H7 (cell line): ENCODE measurements around a stretch of chr16.

DNA sequence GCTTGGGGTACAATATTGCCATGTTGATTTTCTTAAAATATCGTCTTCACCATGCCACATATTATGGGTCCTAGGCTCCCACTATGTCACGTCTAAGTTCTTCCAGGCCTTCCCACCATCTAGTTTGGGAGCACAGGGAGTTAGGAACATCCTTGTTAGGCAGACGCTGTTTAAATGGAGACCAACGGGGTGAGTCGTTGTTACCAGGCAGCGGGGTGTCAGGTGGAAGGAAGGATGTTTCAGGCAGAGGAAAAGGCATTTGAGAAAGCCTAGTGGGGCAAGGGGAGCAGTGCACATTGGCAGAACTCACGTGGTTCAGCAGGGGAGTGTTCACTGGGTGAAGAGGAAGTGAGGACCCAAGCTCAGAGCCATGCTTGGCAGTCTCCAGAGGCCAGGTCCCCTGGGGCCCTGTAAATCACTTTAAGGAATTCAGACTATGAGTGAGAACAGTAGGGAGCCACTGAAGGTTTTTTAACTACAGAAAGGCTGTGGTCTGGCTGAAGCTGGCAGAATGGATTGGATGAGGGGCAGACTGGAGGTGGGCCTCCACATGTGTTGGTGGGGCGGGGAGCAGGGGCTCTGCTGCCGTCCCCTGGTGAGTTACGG lies 5.0 kb downstream of the CLEC16A start:
- RAMPAGE, long total RNA = no peak

- RAMPAGE, long total RNA = no peak
Measured at GRCh38 chr16:11063464-11064036, 119.2 kb downstream of the CLEC16A start.

- RAMPAGE, long total RNA = no peak
Measured at GRCh38 chr16:11082397-11082979, 138.1 kb downstream of the CLEC16A start.

DNA sequence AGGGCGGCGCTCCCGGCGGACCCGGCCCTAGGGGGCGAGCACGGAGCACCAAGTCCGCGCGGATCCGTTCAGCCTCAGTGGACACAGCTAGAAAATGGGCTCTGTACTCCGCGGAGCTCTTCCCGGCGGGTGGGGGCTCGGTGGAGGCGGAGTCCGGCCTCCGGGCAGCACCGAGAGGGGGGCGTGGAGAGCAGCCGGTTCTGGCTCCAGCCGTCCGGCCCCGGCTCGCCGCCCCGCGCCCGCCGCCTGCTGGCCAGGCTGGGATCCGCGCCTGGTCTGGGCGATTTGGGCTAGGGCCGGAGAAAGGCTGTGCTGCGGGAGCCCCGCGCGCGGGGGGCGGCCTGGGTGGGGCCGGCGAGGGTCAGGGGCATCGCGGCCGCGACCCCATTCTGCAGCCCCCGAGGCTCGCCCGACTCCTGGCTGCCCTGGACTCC lies 385 bp downstream of the SOCS1 start:
- RAMPAGE, long total RNA = no peak

DNA sequence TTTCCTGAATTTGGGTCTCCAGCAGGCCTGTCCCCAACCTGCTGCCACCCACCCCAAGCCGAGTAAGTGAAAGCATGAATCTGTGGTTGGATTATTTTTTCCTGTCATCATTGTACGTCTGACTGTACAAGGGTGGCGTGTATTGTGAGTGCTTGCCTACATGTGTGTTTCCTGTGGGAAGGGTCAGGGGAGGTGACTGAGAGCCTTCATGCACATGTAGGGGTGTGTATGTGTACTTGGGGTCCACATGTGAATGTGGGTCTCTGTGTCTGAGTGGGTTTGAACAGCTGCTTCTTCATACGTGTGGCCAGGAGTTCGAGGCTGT lies 5.3 kb downstream of the TNP2 start:
- RAMPAGE, long total RNA = no peak

DNA sequence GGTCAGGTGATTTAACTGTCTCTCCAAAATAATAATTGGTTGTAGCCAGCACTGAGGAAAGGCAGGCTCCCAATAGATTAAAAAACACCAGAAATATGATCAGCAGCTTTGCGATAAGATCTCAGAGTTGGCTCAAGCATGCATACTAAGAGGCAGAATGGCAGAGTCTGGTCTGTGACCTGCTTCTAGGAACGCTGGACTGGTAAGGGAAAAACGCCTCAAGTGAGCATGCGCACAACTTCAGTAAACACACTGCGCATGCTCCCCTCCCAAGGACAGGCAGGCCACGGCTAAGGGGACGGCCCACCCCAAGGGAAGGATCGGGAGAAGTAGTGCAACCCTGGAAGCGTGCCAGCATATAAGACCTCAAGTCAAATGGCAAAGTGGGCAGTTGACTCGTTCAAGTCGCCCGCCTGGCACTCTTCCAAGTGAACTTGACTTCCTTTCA lies 22.3 kb upstream of the PRM1 start:
- RAMPAGE, long total RNA = no peak

DNA sequence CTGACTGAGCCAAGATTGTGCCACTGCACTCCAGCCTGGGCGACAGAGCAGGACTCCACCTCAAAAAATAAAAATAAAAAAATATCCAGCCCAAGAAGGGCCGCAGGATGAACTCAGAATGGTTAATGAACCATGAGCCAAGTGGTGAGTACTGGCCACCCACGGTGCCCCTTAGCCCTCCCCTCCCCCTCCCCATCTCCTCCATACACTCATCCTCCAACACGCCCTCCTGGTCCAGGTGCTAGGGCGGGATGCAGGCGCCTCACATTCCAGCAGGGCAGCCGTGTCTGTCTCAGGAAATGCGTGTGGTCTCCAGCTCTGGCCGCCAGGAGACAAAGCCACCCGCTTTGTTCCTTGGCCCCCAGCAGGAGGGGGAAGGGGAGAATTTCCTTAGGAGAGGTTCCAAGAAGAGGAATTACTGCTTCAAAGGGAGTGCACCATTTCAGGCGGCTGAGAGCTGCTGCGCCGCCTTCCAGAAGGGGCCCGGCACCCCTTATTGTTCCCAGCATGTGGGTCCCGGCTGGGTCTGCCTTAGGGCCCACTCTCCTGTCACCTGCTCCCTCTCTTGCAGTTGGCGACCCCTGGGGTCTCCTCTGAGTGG lies 29.8 kb upstream of the RMI2 start:
- RAMPAGE, long total RNA = no peak

DNA sequence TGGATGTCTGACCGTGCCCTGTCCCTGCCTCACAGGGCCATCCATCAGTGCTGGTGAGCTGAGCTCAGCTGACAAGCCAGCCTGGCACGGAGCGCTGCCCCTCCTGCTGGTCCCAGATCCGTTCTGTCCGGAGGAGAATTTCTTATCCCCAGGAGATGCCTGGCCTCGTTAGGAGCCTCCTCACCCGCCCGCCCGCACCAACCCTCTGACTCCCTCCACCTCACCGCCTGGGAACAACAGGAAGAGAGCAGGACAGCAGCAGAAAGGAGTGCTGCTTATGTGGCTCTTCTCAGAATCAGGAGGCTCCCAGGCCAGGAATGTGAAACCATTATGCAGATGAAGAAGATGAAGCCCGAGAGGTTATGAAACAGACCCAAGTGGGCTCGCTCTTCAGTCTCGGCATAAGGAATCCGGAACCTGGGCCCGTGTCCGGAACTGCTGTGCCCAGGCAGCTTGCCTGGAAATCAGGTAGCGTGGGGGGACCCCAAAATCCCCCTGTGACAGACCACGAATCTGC lies 28.8 kb upstream of the RMI2 start:
- RAMPAGE, long total RNA = no peak

DNA sequence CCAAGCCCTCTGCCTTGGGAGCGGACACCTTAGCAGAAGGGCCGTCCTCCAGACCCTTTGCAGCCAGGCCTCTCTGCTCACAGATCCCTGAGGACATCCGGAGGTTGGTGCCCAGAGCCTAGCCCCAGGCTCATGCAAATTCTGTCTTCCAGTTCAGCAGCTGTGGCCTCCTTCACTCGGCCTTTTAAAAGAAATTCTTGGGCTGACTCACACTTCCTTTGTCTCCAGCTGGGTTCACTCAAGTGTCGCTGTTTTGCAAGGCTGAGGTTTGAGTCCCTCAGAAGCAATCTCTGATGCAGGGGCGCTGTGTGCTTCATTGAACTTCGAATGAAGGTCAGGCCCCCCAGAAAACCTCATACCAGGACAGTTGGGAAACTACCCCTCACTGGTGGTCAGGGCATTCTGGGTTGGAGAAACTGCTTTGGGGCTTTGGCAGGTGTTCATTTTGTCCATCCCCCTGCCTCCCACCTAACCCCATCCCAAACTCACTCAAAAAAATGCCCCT lies 16.7 kb upstream of the RMI2 start:
- RAMPAGE, long total RNA = no peak

DNA sequence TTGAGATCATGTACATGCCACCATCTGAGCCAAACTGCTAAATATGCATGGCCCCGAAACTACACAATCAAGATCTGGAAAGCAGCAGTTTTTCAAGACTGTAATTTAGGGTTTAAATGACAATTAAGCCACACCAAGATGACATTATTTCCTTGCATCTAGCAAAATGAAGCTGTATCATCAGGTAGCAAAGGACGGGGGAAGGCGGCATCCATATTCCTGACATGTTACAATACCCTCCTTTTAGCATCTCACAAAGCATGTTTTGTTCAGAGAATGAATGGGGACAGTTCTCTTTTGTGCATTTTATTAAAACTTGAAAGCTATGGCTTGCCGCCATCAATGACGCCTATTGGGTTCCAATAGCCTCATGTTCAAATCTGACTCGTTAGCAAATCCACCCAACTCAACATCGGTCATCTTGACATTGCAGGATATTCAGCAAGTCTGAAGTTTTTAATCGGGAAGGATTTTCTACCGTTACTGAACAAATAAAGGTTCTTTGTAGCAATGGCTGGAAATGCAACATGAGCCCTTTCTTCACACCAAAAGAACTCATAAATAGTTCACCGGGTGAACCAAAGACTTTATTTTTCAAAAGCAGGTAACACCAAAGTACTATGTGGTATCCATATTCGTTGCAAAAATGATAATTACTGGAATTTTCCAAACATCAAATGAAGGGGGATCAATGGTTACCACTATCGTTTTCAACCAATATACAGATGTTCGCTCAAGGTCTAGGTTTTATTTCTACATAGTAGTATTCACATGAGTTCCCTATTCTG lies 20.6 kb upstream of the ENSG00000188897 start:
- RAMPAGE, long total RNA = no peak

- RAMPAGE, long total RNA = no peak
Measured at GRCh38 chr16:11582226-11582883, 4.4 kb downstream of the LITAF start.

DNA sequence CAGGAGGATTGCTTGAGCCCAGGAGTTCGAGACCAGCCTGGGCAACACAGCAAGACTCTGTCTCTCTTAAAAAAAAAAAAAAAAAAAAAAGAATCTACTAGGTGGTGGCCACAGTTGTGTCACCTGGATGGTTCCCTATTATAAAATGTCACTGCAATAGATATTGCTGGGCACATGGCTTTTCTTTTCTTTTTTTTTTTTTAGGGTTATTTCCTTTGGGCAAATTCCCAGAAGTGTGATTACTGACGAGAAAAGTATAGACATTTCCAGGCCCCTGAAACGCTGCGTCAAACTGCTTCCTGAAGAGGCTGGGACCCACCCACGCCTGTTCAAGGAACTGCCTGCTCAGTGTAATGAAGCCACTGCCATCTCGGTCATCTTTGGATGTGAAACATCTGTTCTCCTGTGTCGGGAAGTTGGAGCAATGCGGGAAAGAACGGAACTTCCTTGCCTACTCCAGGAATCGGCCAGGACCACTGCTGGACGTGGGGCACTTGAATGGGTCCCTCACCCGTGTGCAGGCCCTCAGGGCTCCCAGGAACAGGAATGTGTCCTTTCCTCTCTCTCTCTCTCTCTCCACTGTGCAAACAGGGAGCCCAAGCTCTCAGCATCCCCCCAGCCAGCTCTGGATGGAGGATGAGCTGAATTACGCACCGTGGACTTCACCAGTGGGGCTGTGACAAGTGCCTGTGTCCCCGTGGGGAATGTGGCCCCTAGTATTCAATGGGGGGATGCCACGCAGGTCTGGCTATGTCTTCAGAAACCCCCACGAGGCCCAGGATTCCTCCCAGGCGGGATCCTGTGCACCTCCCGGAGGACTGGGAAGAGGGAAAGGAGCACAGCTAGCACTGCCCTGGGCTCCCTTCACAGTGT lies 18.1 kb upstream of the LITAF start:
- RAMPAGE, long total RNA = no peak

GRCh38 chr16:11675390-11676457 lies 7.5 kb downstream of the SNN start:
- RAMPAGE, long total RNA = no peak

DNA sequence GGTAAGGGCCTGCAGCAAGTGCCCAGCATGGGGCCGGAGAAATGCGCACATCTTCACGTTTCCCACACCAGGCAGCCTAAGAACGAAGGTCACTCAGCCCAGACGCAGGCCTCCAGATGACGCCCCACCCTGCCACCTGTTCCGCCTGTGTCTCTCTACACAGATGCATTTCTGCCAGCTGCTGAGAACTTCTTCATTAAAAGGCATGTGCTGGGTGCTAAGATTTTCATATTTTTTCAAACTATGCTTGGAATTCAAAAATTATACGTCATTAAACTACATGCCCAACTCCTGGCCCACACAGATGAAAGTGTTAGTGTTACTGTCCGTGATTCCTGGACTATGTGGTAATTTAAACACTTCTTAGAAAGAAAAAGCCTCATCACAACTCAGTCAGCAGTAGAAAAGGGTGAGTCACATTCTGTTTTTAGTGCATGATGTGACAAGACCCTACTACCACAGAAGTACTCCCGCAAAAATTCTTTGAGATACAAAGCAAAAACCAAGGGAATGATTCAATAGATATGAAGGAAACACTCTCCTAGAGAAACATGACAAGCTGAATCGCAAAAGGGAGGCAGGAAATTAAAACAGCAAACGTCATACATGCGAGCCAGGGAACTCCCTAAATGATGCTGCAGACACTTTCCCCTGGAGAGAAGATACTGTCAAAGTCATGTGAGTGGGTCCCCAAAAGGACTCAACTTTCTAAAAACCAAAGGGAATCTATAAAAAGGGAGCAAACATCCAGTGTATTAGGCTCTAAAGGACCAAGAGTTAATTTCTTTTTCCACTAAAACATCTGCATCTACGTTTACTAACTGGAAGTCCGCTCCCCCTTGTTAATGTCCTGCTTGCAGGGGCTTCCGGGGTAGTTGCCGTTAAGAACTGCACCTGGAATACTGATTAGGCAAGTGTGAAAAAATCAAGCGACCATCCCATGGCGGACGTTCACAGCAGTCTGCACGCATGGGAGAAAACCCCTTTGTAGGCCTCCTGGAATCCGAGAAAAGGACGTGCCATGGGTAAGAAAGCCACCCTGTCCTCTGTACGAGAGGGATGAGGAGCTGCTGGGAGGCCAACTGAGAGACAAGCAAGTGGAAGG lies 14.5 kb downstream of the SNN start:
- RAMPAGE, long total RNA = no peak

DNA sequence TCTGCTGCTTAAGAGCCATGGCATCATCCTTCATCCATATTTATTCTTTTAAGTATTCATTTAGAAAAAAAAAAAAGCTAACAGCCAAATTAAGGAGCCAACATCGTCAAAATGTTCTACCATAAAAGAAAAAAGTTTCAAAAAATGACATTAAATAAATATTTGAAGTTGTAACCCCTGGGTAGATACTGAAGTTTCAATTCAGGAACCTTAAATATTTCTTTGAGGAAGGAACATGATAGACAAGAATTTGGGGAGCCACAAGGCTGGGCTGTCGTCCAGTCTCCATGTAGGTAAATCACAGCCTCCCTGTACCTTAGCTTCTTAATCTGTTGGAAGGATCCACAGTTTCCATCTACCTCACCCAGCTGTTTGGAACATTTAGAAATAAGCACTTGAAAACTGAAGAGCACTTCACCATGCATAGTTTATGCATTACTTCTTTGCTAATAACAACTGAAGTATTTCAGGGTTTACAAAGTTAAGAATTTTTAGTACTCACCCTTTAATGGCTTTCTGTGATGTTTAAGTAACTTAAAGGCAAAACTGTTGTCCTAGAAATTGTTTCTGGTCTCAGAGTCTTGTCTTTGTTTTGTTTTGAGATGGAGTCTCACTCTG lies 17.3 kb downstream of the TXNDC11 start:
- RAMPAGE, long total RNA = no peak

GRCh38 chr16:11728194-11728788 lies 14.4 kb downstream of the TXNDC11 start:
- RAMPAGE, long total RNA = no peak

- RAMPAGE, long total RNA = no peak
Measured at GRCh38 chr16:11851890-11852561, 684 bp upstream of the RSL1D1 start.

DNA sequence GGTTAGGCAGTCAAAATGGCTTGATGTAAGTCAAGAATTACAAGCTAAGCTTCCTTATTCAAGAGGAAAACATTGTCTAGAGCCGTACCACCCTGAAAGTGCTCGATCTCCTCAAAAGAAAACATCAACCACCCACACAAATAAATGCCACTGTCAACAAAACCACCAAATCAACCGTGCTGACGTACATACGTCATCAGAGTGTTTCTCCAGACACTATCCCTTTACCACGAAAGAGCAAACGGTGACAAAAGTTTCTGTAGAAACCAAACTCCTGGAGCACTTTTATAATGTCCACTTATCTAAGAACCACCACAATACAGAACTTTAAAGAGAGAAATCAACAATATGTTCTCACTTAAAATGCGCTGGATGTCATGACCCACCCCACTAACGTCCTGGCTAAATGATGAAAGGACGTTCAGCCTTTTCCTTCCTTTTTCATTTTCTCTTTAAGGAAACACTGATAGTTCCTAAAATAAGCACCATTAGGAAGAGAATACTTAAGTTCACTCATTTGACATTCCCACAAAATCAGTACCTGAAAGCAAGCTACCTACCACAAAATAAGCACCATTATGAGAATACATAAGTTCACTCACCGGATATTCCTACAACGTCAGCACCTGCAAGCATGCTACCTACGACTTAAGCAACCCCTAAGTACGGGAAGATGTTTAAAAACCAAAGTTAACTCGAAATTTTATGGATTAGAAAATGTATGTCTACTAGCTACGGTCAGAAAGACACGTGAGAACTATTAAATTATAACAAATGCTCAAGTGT lies 1.8 kb downstream of the GSPT1 start:
- RAMPAGE, long total RNA = no peak

- RAMPAGE, long total RNA = no peak
Measured at GRCh38 chr16:11977449-11978145, 1.1 kb downstream of the SNX29 start.

DNA sequence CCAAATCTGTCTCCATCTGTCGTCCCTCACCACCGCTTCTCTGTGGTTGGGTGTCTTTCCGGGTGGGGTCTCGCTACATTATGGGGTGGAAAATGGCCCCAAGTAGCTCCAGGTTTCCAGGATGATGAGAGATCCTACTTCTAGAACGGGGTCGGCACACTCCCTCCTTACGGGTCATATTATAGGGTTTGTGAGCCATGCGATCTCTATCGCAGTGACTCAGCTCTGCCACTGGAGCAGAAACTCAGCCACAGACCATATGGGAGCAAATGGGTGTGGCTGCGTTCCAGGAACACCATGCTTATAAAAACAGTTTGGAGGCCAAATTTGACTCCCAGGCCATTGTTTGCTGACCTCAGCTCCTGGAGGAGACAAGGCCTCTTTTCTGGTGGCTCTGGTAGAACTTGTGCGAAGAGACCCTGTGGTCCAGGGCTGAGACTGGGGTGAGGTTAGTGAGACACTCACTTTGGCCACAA lies 60.5 kb downstream of the SNX29 start:
- RAMPAGE, long total RNA = no peak